Cardiac atrium fibroblast (primary cell): Measurements from ENCODE around the gene OR11A1.

- RAMPAGE, long total RNA = no peak
These were observed 166.3 kb downstream of the TRIM27 start for GRCh38 chr6:28757312-28758049.

DNA sequence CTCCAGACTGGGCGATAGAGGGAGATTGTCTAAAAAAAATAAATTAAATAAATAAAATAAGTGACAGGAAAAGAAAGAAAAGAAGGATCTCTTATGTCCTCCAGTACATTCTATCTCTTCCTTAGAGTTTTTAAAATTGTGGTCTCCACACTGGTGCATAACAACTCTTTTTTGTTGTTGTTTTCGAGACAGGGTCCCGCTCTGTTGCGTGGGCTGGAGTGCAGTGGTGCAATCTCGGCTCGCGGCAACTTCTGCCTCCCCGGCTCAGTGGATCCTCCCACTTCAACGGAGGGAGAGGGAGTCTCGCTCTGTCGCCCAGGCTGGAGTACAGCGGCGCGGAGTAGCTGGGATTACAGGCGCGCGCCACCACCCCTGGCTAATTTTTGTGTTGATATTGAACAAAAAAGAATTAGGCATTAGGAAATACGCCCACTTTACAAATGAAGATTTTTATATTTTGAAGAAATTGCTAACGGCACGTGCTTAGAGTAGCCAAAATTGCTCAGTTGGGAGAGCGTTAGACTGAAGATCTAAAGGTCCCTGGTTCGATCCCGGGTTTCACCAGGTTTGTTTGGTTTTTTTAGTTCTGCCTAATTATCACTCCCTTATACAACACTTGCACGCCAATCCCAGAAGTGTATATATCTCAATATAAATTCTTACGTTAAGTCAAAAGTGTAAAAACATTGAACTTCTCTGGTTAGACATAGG lies 159.7 kb downstream of the TRIM27 start:
- RAMPAGE, long total RNA = no peak

DNA sequence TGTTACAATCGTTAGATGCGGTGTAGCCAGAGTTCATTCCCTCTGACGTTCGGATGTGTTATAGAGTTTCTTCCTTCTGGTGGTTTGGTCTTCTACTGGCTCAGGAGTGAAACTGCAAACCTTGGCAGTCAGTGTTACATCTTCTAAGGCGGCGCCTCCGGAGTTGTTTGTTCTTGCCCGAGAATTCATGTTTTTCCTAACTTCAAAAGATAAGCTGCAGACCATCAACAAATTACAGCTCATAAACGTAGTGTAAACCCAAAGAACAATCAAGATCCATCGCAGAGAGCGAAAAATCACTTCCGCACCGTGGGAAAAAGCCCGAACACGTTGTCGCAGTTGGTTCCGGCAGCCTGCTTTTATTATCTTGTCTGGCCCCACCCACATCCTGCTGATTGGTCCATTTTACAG lies 58.2 kb downstream of the TRIM27 start:
- RAMPAGE, long total RNA = no peak

- RAMPAGE, long total RNA = no peak
These were observed 26.4 kb downstream of the TRIM27 start for GRCh38 chr6:28897392-28897817.

GRCh38 chr6:28953070-28953397 lies 29.2 kb upstream of the TRIM27 start:
- RAMPAGE, long total RNA = no peak

GRCh38 chr6:29456812-29457311 lies at the start of gene OR11A1:
OR11A1 (minus strand) TSS chr6:29457071.
- RAMPAGE, long total RNA = no peak

- RAMPAGE, long total RNA = no peak
These were observed 5.5 kb downstream of the GABBR1 start for GRCh38 chr6:29627340-29627943.

DNA sequence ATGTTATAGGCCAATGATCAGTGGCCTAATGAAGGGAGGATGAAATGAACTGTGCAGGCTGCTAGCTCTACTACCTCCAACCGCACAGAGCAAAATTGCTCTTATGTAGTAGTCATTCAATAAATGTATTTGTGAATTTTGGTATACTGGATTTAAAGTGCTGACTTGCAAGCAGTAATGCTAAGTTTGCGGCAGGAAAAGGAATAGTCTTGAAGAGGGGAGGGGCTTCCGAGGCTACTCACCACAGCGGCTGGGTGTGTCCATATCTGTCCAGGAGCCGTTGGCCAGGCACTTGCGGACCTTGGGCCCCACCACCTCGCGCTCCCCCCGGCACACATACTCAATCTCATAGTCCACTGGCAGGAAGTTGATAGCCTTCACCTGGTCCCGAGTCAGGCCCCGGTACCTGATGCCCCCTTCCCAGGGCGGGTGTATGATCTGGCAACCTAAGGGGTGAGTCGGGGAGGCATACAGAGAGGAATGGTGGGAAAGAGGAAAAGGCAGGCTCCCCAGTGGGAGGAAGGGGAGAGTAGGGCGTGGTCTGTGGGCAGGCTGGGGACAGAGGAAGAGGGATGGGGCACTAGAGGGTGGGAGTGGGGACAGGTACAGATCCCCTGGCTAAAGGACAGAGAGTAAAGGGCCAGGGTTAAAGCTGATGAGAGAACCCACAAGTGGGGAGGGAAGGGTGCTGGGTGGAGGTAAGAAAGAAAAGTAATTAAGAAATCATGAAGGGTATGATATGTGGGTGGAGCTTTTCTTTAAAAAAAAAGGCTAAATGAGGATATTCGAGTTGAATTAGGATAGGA lies 1.6 kb downstream of the GABBR1 start:
- RAMPAGE, long total RNA = no peak

DNA sequence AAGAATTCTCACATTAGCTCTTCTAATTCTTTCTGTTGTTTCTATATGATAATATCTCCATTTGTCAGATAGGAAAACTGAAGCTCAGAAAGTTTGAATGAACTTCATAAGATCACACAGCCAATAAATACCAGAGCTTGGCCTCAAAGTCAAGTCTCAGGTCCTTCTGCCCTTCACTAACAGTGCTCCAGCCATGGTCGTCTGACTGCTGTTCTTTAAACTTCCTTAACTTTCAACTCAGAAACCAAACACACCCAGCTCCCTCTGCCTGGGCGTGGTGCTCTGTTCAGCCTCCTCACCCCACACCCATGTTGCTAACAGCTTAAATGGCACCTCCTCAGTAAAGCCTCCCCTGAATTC lies 8.7 kb upstream of the GABBR1 start:
- RAMPAGE, long total RNA = no peak

GRCh38 chr6:29680268-29680865 lies 585 bp downstream of the ZFP57 start:
- RAMPAGE, long total RNA = no peak

GRCh38 chr6:29726553-29727504 lies 3.6 kb downstream of the HLA-F start:
- RAMPAGE, long total RNA = no peak

DNA sequence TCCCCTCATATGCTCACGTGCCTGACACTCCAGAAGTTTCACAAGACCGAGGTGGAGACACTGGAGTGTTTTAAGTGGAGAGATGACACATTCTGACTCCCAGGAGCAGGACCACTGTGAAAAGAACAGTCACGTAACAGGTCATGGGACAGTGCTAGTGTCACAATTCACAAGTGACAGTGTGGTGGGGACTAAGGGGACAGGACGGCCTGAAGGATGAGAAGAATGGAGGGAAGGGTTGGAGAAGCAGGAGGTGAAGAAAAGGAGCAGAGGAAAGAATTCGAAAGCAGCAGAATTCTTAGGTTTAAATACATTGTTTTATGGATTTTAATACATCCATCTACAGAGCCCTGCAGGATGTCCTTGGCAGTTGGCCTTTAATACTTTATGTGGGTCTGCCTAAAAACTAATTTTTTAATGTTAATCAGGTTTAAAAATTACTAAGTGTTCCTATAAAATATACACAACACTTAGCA lies 56.0 kb upstream of the HLA-A start:
- RAMPAGE, long total RNA = no peak

GRCh38 chr6:29927000-29927524 lies 15.3 kb upstream of the HLA-A start:
- RAMPAGE, long total RNA = no peak

- RAMPAGE, long total RNA = no peak
These were observed 1.8 kb upstream of the HLA-A start for GRCh38 chr6:29940440-29940972.

- RAMPAGE, long total RNA = no peak
These were observed 22.5 kb downstream of the HLA-A start for GRCh38 chr6:29964435-29965685.

GRCh38 chr6:29980570-29981032 lies 38.3 kb downstream of the HLA-A start:
- RAMPAGE, long total RNA = no peak

GRCh38 chr6:30085946-30086286 lies 10.3 kb upstream of the RNF39 start:
- RAMPAGE, long total RNA = no peak

GRCh38 chr6:30122754-30123159 lies 9.9 kb upstream of the TRIM31 start:
- RAMPAGE, long total RNA = no peak

DNA sequence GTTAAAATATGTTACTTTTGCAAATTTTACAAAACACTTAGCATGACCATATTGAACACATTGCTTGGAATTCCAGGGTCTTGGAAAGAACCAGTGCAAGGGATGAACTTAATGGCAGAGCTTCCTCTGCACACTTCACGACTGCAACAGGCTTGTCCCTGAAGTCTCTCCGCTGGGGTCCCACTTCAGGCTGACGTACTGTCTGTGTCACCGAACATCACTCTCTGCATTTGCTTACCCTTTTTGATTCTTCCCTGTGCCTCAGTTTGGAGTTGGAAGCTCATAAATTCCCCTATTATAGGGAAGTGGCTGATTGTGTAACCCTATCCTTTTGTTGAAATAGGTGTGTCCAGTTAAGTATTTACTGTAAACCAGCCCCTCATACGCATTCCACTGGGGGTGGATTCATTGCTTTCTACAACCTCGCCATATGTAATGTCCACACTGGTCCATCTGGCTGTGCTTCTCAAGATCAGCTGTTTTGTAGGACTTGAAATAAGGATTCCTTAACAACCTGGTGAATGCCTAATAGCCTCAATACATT lies 6.2 kb upstream of the TRIM40 start:
- RAMPAGE, long total RNA = no peak

DNA sequence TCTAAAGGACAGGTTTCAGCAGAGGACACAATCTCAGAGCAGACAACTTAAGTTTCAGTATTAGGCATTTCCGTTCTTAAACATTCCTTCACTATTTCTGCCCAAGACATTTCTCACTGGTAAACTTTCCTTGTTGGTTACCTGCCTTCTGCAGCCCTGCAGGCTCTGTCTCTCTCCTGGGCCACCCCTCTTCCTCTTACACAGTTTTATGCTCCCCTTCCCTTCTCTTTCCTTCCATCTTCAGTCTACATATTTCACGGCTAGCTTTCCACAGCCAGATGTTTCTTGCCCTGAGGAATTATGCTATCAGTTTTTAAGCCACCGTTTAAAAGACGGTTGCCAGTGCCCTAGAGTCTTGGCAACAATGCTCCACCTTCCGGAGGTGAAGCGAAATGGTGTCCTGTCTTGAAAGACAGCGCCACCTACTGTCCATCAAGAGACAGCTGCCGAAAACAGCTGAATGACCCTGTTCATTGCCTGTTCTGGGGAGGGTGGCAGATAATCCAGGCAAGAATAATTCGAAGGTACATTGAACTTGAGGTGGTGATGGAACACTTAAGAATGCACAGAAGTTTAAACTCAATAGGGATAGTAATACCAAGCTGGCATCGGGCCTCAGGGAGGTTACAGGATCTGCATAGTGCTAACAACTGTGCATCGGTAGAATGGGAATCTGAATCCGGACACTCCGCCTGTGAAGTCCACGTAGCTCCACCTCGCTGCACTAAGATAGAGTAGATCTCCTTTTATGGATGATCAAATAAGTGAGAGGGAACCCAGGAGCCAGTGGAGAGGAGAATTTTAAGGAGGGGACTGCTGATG lies 4.9 kb upstream of the TRIM40 start:
- RAMPAGE, long total RNA = no peak